HGPS cell (cell line): ENCODE results near the genes DCAF12L2, AIFM1, ZNF280C and GPC4.

GRCh38 chrX:126165712-126166607 is at the start of gene DCAF12L2:
Gene DCAF12L2, minus strand, starts transcription at chrX:126166289.
- RRBS = 17% methylated on average over 13 of the region's 97 CpGs

DNA sequence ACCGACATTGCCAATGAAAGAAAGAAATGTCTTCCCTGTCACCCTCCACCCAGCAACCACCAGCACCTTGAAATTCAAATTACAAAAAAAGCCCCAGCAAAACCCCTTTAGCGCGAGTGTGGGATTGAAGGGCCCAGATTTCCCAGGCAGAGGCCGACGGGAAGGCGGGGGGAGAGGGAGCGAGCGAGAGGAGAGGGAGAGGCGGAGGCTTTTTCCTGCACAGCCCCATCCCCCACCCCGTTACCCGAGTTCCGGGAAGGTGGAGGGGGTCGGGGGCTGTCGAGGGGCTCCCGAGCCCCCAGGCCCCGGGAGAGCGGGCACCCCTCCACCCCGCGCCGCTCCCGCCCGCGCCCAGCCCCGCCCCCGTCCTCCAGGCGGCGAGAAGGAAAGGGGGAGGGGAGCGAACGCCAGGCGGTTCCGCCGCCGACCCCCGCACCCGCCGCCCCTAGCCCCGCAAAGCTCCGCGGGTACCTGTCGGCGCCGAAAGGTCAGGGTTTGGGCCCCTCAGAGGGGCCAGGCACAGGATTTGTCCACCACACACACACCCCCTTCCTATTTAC is 573 bp downstream of the SMARCA1 start:
- RRBS = 9% methylated on average over 5 of the region's 42 CpGs

GRCh38 chrX:129572501-129572991 is 32.5 kb downstream of the OCRL start:
- RRBS = no CpG with 5 or more reads among the region's 2 CpGs

DNA sequence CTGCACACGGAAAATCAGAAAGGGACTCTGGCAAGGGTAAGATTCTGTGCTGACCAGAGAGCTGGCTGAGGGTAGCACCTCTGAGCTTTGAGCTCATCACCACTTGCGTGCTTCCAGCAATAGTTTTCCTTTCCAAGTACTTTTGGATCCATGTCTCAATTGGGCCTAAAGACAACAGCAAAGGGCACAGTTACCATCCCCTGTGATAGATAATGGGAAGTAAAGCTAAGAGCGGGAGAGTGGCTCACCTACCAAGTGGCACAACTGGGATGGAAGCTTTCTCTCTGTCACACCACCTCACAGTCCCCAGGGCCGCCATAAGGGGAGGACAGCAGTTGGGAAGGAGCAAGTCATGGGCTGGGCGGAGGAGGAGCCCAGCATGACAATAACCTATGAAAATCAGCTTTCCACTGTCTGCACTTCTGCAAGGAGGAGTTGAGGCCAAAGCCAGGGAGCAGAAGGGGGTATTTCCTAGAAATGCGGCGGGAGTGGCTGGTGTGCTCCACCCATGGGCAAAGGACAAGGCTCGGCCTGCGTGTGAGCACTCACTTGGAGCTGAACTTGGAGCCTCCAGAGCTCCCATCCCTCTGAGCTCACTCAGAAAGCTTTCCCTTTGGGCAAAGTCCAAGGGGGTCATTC is 18.7 kb downstream of the APLN start:
- RRBS = no CpG with 5 or more reads among the region's 9 CpGs

DNA sequence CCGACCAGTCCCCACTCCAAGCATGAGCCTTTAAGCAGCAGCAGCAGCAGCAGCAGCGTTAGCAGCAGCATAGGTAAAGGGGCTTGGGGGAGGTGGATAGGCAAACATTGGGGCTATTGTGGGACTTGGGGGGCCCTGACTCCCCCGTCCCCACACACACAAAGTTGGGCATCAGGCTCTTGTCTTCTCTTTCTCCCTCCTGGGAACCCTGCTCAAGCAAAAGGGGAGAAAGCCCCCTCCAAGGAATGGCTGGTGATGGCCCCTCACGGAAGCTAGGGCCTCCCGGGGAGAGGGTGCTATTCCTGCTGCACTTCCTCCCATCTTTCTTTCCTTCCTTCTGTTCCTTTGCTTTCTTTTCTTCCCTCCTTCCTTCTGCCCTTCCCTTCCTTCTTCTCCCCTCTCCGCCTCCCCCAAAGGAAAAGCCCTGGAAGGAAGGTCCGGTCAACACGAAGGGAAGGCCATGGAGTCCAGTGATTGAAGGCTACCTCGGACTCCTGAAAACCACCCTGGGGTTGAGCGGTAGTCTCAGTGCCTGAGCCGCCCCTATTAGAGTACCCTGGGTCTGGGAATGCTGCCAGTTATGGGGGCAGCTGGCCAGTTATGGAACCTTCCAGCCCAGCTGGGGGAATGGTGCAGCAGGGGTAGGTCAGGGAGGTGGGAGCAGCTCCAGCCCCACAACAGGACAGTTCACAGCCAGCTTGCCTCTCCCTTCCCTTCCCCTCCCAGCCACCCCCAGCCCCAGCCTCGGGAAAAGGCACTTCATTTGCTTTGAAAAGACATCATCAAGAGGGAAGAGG is 8.4 kb downstream of the APLN start:
- RRBS = no CpG with 5 or more reads among the region's 12 CpGs

DNA sequence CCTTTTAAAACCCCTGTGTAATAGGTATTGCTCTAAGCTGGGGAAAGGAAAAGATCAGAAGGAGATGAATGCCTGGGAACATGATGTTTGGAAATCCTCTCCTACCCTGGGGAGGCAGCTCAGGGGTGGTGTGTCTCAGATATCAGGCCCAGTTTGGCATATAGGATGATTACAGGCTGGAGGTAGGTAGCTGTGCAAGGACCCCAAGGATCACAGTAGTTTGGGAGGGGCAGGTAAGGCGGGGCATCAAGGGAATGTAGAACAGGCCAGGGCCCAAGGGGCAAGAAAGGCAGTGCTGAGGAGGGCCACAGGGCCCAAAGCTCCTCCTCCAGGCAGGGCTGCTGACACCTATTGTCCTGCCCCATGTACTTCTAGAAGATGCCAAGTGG is 17.6 kb downstream of the SASH3 start:
- RRBS = no CpG with 5 or more reads among the region's 1 CpG

DNA sequence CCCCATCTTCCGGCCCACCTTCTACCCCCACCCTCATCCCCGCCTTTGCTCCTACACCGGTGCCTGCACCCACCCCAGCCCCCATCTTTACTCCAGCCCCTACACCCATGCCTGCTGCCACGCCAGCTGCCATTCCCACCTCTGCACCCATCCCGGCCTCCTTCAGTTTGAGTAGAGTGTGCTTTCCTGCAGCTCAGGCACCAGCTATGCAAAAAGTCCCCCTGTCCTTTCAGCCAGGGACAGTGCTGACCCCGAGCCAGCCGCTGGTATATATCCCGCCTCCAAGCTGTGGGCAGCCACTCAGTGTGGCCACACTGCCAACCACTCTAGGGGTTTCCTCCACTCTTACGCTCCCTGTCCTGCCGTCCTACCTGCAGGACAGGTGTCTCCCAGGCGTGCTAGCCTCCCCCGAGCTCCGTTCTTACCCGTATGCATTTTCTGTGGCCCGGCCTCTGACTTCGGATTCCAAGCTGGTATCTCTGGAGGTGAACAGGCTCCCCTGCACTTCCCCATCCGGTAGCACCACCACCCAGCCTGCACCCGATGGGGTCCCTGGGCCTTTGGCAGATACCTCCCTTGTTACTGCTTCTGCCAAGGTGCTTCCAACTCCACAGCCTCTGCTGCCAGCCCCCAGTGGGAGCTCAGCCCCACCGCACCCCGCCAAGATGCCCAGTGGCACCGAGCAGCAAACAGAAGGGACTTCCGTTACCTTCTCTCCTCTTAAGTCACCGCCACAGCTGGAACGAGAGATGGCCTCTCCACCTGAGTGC is 31.6 kb downstream of the BCORL1 start:
- RRBS = 91% methylated on average over 6 of the region's 24 CpGs

DNA sequence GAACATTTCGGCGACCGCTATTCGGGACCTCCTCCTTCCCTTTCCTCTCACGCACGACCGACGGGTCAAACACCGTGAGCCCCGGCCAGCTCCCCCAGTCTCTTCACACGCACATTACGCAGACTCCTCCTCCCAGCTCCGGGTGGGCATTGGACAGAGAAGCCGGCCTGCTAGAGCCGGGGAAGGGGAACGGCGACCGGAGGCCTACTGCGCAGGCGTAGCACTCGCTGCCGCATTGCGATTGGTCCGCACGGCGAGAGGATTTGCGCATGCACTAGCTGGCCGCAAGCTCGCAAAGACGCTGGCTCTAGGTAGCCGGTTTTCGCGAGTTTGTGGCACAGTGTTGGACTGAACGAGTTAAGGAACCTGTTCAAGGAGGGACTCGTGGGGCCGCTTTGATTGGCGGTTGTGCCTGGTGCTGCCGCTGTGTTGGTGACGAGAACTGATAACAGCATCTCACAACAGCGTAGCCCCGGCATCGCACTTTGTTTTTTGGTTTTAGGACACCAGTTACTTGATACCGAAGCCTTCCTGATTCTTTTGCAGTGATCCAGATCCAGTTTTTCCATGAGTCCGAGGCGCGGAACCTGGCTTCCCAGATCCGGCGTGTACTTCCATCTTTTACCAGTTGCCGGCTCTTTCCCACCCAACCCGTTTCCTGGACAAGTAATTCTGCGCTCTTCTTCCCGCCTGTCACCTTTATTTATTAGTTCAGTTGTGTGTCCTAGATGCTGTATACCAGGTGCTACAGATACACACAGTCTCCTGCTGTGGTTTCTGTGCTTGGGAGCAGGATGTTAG is at the start of gene AIFM1:
Gene AIFM1, minus strand, starts transcription at position 191 of the 801 bp plus-strand sequence.
- RRBS = 1% methylated on average over 18 of the region's 52 CpGs

DNA sequence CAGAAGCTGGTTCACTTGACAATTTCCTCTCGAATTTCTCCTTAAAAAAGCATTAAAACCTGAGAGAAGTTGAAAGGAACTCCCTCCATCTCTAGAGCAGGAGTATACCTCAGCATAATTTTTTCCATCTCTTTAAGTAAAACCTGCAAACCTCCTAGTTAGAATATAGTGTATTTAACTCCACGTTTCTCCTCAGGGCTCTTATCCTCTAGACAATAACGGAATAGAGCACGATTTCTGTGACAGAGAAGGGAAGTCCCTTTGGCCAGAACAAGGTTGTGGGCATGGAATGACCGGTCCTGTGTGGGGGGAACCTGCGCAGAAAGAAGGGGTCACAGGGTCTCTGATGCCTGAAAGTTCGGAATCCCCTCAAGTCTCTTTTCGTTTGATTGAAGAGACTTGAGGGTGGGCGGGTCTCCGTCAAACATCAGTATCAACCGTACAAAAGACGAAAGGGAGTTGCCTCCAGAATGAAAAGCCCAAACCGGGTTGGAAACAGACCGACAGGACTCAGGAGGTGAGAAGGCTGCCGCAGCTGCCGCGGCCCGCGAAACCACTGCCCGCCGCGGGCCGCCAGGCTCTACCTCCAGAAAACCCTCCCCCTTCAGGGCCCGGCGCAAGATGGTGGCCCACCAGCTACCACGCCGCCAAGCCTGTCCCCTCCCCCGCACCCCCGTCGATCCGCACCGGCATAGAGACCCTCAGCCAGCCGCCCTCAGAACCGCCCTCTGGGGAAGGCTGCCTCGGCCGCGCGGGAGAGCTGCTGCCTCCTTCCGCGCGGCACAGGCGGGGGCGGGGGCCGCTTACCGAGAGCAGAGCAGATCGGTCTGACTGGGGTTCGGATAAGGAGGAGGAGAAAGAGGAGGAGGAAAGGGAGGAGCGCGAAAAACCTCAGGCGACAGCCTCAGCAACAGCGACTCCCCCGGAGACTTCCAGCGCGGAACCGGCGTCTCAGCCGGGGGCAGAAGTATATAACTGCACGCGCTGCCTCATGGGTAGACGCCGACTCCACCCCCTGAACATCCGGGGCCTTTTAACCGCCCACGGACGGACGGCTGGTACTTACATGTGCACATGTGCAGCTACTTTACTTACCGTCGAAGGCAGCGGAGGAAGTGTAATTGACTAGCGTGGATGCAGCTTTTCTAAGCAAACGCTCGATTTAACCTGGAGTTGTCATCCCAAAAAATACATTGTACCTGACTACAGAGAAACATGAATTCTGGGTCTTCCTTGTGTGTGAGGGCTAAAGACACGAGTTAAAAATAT is at the start of gene ZNF280C:
Gene ZNF280C, minus strand, starts transcription at position 945 of the 1,269 bp plus-strand sequence.
- RRBS = 2% methylated on average over 15 of the region's 73 CpGs

DNA sequence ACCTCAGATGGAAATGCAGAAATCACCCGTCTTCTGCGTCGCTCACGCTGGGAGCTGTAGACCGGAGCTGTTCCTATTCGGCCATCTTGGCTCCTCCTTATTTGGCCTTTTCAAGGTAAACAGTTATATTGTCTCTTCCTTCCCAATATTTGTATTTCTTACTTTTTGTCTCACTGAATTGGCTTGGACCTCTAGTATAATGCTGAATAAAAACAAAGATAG is 37.7 kb downstream of the IGSF1 start:
- RRBS = no CpG with 5 or more reads among the region's 6 CpGs

DNA sequence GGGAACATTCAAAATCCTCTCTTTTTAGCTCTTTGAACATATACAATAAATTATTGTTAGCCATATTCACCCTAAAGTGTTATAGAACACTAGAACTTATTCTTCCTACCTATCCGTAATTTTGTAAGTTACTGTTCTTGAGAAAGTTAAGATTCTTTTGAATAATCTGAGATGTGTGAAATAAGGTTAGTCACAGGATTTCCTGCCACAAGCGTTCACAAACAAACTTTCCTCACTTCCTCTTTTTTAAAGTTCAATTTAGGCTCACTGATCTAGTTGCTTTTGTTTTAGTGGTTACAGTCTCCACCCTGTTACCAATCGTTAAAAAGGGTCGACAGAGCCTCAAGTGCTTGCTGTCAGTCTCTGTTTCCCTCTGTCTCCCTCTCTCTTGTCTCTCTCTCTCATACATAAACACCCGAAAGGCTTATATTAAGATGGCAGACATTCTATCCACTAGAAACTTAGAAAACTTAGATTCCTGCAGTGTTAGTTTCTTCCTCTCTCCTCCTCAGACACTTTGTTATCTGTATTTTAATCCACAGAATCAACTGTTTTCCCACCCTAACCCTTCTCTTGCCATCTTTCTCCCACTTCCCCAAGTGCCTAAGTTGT is 35.8 kb upstream of the STK26 start:
- RRBS = no CpG with 5 or more reads among the region's 5 CpGs

DNA sequence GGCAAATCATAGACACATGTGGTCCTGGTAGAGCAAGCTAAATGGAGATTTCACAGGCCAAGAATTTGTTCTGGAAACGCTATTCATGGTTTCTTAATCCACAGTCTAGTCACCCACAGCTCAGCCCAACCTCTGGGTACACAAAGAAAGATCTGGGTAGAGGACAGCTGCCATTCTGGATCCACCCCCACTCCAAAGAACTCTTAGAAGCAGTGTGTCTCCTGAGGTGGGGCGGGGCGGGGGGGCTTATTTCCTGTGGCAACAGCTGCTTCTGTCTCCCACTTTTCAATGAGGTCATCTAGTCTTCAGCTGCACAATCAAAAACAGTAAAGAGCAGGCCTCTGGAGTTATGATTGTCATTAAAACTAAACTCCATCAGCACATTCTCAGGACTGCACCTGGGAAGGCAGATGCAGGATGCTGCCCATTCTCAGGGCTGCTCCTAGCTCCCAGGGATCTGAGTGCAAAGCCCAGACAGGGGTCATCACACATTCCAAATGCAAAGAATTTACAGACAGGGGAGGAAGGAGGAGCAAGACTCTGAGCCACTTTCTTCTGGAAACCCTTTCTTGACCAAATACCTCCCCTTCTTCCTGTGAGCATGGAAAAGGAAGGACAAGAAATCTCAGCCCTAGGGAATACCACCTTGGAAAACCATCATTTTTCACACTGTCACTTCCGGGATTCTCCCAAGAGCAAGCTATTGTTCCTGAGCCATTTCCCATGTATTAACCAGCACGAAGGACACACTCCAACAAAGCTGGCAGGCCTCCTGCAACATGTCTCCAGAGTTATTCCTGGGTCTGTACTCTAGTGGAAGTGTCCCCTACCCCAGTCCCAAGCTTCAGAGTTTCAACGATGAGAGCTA is 207.2 kb downstream of the HS6ST2 start:
- RRBS = no CpG with 5 or more reads among the region's 6 CpGs

DNA sequence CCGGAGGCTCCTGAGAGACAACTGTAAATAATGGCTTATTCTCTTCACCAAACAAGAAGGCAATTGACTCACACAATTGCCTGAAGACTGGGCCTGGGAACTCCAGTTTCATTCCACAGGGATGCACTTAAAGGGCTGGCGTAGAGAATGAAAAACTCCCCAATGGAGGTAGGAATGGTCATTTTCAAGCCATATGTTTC is 29.5 kb downstream of the TFDP3 start:
- RRBS = no CpG with 5 or more reads among the region's 2 CpGs

DNA sequence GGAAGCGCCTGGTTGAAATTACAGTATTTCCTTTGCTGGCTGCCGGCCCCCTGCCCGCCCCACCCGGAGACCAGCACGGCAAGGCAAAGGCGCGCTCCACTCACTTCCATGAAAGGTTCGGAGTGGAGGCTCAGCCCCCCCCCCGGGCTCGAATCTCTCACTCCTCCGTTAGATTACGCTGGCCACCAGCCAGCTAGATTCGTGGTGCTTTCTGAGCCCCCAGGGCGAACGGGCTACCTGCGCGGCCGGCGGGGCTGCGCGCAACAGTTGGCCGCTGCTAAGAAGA is 1.8 kb downstream of the GPC4 start:
- RRBS = 13% methylated on average over 11 of the region's 22 CpGs

DNA sequence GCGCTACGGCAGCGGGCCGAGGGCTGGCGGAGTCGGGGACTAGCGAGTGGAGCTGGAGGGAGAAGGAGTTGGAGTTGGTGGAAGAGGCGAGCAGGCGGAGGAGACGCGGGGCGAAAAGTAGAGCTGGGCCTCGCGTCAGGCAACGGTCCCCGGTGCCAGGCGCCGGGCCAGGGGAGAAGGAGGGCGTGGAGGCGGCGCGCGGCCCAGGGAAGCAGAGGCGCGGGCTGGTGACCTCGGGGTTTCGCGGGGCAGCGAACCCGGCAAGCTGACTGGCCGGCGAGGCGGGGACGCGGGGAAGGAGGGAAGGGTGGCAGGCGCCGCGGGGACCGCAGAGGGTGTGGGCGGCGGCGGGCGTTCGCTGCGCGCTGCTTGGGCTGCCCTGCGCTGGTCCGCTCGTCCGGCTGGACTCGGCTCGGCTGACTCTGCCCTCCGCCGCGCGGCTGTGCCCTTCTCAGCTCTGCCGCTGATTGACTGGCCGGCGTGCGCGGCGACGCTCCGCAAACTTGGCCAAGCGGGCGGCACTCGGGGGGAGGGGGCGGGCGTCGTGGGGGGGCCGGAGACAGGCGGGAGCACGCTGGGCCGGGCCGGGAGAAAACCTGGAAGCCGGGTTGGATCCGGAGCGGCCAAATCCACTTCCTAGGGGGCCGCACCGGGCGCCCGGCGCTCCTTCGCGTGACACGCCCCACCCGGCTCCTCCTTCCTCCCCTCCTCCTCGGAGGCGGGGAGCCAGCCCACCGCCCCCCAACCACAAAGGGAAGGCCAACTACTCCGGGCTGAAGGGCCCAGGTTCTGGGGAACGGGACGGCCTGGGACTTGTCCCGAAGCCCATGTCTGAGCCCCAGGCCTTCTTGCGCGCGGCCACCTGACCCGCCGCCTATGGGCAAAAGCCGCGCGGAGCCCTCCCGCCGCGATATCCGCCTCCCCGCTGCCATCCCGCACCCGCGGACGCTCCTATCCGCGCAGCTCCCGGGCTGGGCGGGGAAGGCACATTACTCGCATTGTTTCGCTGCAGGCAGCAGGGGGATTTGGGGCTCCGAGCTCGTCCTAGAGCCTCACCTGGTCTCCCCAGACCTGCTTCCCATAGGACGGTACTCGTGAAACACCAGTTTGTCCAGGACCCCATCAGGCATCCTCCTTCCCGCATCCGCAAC is at the start of gene GPC4:
Gene GPC4, minus strand, starts transcription at position 473 of the 1,151 bp plus-strand sequence.
- RRBS = under 1% methylated on average over 29 of the region's 123 CpGs

DNA sequence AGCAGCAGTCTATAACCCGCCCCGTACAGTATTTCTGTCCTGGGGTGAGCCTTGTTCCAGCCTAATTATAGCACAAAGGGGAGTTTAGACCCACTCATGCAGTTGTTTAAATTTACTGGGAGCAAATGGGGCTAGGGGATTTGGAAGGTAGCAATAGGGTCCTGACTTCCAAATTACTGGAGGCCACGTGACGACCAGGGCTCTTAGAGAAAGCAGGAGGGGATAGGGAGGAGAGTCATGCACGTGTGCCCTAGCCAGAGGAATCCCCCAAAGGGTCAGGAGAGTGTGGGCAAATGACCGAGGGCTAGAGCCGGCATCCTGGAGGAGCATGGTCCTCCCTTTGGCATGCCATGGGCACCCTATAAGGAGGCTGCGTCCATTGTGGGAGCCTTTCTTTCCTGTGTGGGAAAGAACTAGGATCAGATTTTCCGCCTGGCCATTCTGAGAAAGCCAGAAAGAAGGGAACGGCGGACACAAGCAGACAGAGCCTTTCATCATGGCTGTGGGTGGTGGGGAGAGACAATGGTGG is 25.5 kb upstream of the GPC4 start:
- RRBS = no CpG with 5 or more reads among the region's 11 CpGs

- RRBS = no CpG with 5 or more reads among the region's 4 CpGs
Measured at GRCh38 chrX:133922994-133923385, 62.4 kb downstream of the GPC3 start.

DNA sequence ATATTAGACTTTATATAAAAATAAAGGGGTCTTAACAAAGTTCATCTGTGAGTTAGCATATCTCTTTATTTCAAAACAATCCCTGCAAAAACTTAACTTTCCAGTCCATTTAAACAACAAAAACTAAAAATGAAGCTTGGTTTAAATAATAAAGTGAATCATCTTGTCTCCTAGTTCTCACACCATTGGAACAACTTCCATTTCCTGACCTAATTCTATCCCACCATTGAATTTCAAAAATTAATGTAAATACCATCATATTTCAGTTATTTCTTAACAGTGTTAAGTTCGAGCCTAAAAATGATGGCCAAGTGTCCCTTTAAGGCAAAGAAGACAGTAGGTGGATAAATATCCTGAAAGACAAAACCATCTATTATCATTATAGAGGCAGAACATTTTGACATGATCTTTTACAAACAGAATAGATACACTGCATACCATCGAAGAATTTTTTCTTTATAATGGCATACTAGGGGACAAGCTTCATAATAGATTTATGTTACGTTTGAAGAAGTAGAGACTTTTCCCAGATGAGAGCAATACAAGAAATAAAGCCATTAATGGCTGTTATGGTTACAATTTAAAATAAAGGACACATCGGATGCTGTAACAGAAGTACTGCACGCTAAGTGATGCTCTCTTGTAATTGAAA is 27.1 kb downstream of the PABIR2 start:
- RRBS = no CpG with 5 or more reads among the region's 5 CpGs

GRCh38 chrX:134803569-134804209 is 3.3 kb upstream of the PABIR3 start:
- RRBS = no CpG with 5 or more reads among the region's 4 CpGs